Left lung (tissue), 1 donor: Measurements from ENCODE around the genes NLGN4X and VCX.

DNA sequence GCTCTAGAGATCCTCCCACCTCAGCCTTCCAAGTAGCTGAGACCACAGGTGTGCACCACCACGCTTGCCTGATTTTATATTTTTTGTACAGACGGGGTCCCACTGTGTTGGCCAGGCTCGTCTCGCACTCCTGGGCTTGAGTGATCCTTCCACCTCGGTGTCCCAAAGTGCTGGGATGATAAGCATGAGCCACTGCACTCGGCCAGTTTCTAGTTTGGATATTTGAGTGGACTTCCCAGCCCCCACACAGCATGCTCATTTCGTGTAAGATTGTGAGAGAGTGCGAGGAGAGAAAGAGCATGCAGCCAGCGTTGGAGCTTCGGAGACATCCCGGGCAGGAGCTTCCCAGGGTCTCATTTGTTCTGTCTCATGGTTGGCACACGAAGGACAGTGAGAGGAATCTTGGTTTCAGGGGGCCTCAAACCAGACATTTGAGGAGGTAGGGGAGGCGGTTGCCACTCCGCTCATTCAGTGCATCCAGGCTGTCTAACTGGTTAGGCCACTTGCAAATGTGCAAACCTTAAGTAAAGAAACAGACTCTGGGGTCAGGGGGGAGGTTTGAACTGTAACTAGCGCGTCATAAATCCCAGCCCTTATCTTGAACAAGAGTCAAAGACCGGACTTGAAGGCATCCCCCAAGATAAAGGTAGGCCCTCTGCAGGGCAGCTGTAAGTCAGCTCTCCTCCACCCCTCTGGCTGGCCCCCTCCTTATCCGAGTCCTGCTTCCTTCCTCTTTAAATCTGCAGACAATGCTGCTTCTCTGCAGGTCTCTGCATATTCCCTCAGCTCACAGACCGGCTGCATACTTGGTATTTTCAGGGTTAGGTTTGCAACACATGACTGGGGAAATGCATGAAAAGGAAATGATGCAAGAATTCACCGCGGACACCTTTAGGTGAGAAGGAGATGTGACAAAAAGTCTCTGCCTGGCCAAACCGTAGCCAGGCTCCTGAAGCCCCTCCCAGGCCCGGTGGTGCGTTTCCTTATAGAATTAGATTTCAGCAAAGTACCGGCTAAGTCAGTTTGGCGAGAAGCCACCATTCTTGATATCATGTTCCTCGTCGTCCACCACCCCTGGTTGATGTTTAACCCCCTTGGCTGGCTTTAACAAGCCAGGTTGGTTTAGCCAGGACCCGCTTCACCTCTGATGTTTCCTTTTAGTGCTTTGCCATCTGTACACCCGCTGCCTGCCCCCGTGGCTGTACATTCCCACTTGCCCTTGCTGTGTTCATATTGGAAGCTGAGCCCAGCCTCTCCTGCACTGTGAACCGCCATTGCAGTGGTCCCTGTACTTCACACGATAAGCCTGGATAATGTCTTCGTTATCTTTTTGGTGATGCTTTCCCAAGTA lies 31.4 kb downstream of the ARSD start:
- PRO-cap = no peak

GRCh38 chrX:3066574-3067228 lies 25.4 kb downstream of the ARSF start:
- PRO-cap = no peak

DNA sequence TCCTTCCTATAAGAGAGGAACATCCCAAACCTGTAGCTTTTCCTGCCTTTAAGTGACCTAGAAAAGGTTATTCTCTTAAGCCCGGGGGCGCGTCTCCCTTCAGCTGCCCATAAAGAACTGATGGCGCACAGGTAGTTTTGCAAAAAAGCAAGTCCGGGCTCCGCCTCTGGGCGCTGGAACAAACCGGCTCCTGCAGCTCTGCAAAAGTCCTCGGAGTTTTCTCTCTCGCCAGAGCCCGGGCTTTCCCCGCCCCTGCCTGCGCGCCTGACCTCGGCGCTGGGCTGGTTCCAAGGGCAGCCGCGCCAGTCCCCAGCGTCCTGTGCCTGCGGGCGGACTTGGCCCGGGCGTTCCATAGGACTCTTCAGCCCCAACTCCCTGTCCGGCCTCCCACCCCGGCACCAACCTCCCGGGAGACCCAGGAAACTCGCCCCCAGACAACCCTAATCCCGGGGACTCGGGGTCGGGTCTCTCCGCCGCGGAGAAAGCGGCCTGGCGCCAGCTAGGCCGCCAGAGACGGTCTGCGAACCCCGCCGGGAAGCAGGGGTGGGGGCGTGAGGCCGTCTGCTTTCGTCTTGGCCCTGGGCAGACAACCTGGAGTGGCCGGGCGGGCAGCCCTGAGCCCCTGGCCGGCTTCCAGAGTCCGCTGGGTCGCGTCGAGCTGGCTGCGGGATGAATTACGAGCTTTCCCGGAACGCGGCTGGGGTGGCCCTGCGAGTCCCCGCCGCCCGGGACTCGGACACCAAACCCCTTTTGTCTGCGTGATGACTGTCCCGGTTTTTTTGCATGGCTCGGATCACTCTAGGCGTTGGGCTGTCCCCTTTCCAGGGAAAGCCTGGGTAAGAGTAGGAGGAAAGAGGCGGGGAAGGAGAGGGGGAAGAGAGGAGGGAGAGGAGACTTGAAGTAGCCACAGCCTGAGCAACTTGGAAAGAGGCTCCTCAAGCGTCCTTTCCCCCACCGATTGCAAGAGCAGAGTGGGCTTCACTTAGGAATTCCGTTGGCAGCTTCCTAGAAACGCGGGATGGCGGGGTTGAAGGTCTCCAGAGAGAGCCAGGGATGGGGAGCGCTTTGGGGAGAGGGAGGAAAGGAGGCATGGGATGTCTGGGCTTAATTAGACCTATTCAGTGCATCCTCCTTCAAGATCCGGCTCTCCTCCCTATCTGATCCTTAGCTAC lies 907 bp downstream of the MXRA5 start:
- PRO-cap = bidirectional peak, plus-strand start at position 315 of the sequence, minus-strand start at position 202 of the sequence

DNA sequence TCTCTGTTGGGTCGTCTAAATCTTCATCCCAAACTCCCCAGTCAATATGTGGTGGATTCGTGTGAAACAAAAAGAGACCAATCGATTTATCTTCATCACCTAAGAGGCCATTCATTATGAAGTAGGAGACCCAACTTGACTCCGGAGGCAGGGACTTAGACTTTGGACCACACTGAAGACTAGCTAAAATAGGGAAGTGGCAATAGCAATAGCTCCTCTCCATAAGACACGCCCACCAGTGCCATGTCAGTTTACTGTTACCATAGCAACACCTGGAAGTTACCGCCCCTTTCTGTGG lies 163.4 kb downstream of the PRKX start:
- PRO-cap = no peak

- PRO-cap = no peak
Observed at GRCh38 chrX:3821978-3822861, 108.8 kb upstream of the PRKX start.

DNA sequence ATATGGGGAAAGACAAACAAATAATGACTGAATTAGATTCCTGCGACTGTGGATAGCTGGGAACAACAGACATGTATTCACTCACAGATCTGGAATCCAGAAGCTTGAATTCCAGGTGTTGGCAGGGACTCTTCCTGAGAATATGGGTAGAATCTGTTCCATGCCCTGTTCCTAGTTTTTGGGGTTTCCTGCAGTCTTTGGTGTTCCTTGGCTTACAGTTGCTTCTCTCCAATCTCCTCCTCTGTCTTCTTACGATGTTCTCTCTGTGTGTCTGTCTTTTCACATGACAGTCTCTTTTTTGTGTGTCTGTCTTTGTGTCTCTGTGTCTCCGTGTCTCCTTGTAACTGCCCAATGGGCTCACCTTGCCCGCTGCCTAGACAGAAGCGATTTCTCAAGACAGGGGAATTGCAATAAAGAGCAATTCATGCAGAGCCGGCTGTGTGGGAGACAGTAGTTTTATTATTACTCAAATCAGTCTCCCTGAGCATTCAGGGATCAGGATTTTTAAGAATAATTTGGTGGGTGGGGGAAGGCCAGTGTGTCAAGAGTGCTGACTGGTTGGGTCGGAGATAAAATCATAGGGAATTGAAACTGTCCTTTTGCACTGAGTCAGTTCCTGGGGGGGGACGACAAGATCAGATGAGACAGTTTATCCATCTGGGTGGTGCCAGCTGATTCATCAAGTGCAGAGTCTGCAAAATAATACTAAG lies 502.7 kb downstream of the NLGN4X start:
- PRO-cap = no peak

DNA sequence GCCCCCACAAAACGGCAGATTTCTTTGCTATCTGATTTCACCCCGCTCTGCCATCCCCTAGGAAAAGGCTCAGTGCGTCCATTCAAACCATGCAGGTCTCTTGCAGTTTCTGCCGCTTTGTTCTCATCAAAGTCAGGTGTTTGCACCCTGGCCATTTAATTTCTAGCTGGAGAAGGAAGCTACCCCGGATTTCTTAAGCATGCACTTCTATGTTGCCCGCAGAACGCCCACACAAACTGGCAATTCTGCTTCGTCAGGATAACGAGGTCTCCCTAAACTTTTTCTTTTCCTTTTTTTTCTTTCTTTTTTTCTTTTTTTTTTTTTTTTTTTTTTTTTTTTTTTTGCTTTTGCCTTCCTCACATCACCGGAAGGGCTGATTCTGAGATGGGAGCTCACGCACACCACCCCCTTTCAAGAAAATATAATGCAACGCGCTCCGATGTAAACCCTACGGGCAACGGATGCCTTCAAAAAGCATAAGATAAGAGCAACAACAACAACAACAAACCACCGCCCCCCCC lies 3.2 kb downstream of the NLGN4X start:
- PRO-cap = no peak

- PRO-cap = no peak
Observed at GRCh38 chrX:6227948-6228099, 843 bp downstream of the NLGN4X start.

GRCh38 chrX:6228591-6229381 lies at the start of gene NLGN4X:
TSS of gene NLGN4X (minus strand) at chrX:6228867.
- PRO-cap = no peak

GRCh38 chrX:6389013-6389216 lies 146.0 kb downstream of the VCX3A start:
- PRO-cap = no peak

DNA sequence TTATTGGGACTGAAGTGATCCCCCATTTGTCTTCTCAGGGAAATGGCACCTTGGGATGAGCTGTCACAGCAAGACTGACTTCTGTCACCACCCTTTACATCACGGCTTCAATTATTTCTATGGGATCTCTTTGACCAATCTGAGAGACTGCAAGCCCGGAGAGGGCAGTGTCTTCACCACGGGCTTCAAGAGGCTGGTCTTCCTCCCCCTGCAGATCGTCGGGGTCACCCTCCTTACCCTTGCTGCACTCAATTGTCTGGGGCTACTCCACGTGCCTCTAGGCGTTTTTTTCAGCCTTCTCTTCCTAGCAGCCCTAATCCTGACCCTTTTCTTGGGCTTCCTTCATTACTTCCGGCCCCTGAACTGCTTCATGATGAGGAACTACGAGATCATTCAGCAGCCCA lies 111.4 kb upstream of the PUDP start:
- PRO-cap = no peak

- PRO-cap = no peak
Observed at GRCh38 chrX:7842864-7843410, at the start of gene VCX. TSS of gene VCX (plus strand) at chrX:7843171.

GRCh38 chrX:9456363-9457023 lies 8.4 kb upstream of the TBL1X start:
- PRO-cap = no peak

DNA sequence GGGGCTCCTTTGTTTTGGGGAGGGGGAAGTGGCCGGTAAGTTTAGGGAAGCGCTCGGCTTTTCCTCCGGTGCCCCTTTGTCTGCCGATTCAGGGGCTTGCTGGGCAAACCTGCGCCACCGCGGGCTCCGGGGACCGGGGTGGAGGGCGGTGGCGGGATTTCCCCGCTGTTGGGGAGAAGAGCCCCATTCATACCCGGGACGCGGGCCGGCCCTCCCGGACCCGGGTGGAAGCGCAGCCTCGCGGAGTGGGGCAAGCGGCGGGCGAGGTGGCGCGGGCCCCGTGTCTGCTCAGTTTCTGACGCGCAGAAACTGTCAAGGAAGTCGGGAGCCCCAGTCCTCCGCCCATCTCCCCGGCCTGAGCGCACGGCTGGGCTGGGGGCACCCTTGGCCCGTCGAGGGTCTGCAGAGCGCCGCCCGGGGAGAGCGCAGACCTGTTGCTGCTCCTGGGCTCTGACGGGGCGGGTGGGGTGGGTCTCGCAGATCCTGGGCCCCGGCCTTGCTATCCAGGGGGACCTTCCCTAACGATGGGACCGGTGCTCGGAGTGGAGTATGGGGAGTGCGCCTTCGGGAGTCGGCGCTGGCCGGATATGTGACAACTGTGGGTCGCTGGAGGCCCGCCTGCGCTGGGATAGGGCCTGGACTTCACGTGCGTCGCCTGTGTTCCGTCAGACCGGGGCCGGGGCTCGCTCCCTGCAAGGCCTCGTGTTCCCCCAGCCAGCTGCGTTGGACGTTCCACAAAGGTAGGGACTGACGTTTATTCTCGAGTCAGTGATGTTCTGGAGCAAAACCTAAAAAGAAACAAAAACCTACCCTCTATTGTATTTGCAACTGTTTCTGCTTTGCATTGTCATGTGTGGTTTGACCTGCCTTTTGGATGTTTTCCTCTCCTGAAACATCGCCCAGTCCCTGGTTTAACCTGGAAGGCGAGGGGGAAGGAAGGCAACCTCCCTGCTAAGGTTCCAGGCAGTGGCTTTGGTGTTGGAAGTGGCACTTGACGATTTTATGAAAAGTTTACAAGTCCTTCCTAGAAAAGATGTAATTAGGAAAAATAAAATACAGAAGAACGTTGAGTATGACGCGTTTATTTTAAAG lies 1.2 kb downstream of the TBL1X start:
- PRO-cap = unidirectional peak, minus-strand start at position 297 of the sequence; unidirectional peak, minus-strand start at position 560 of the sequence

GRCh38 chrX:9573269-9574007 lies 108.6 kb downstream of the TBL1X start:
- PRO-cap = no peak

DNA sequence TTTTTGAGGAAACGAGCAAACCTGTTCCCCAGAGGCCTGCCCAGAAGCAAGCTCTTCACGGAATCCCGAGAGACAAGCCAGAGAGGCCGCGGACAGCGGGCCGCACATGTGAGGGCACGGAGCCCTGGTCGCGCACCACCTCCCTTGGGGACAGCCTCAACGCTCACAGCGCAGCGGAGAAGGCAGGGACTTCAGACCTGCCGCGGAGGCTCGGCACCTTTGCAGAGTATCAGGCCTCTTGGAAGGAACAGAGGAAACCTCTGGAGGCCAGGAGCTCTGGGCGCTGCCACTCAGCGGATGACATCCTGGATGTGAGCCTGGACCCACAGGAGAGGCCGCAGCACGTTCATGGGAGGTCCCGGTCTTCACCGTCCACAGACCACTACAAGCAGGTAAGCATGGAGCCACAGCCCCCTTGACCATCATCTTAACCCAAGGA lies 70.8 kb upstream of the CLDN34 start:
- PRO-cap = no peak

DNA sequence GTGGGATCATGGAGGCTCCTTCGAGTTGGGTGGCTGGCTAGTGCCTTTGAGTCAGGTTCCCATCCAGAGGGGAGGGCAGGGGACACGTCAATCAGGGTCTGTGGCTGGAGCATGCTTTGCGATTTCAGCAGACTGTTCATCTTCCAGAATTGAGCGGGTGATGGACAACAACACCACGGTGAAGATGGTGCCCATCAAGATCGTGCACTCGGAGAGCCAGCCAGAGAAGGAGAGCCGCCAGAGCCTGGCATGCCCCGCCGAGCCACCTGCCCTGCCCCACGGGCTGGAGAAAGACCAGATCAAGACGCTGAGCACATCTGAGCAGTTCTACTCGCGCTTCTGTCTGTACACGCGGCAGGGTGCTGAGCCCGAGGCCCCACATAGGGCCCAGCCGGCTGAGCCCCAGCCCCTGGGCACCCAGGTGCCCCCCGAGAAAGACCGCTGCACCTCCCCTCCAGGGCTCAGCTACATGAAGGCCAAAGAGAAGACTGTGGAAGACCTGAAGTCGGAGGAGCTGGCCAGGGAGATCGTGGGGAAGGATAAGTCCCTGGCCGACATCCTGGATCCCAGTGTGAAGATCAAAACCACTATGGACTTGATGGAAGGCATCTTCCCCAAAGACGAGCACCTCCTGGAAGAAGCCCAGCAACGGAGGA lies 30.0 kb upstream of the CLDN34 start:
- PRO-cap = no peak

DNA sequence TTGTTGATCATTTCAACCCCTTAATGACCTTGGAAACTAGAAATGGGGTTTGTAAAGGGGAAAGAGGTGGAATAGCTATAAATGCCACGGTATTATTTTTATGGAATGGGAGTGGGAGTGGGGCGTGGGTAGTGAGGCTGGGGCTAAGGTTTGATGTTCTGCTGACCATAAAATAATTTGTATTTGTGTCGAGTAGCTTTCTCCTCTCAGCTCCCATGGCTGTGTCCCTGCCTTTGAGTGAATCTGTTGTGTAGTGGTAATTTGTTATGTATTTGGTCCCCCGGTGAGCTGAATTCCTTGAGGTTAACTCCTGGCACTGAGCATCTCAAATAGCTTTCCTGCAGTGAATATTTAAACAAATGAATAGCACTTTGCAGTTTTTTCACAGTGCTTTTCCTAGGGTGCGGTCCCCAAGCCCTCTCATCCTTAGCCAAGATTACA lies 74.1 kb downstream of the CLDN34 start:
- PRO-cap = no peak

DNA sequence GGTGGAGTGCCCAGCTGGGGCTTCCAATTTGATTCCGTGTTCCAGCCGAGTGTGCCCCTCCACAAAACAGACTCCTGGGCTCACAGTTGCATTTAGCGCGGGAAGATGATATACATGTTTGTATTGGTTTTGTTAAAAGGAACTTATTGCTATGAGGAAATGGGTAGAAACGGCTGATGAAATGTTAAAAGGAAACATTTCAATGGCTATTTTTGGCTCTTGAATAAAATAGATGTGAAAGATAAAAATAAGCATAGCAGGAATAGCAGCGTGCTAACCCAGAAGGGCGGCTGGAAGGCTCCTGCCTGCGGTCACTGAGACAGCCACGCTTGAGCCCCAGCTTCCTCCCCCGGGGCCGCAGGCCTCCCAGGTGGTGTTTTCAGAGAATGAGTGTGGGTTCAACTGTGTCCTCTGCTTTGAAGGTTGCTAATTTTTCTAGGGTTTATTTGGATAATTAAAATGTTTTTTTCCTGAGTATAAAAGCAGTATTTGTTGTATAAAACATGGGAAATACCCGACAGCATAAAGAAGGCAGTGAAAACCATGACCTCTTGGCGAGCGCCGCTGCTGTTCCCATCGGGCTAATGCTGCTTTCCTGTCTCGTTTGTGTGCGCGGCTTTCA lies 34.9 kb upstream of the CLCN4 start:
- PRO-cap = no peak

DNA sequence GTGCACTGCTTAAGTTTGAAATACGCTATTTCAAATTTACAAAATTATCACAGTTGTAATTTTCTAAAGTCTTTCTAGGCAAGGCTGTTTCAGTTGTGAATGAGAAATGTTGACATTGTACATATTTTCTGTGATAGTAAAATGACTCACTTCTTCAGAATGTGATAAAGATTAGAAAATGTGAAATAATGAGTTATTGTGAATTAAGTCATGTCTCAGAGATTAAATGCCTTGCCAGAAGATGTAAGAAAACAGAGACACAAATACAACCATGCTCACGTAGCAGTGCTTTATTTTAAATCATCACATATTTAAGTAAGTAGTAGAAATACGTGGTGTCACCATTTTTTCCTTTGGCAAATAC lies 763 bp downstream of the CLCN4 start:
- PRO-cap = no peak